Measurements from ENCODE around the genes DAAM1 and SIX1.

- PRO-cap = bidirectional peak, plus-strand start at chr14:58331348, minus-strand start at chr14:58331163
Observed at GRCh38 chr14:58331046-58331550, 32.7 kb downstream of the ARID4A start.

DNA sequence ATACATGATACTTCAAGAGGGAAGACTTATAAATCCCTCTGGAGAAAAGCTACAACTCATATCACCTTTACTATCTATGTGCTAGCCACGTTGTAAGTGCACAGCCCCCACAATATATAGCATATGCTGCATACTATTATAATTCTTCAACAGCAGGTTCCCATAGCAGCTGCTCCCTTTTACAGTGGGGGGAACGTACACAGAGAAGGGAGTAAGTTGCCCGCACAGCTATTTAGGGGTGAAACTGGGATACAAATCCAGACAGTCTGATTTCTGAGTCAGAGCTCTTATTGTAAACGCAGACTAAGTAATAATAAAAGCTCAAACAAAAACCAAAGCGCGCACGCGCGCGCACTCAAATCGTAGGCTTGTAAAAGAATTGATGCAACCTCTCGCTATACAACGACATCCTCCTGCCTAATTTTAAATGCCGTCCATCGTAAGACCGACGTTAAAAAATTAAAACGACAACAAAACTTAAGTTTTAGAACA, 822 bp upstream of the DACT1 start:
- PRO-cap = bidirectional peak, plus-strand start at position 398 of the sequence, minus-strand start at position 332 of the sequence

- PRO-cap = no peak
Observed at GRCh38 chr14:58638971-58639189, 1.1 kb downstream of the DACT1 start.

DNA sequence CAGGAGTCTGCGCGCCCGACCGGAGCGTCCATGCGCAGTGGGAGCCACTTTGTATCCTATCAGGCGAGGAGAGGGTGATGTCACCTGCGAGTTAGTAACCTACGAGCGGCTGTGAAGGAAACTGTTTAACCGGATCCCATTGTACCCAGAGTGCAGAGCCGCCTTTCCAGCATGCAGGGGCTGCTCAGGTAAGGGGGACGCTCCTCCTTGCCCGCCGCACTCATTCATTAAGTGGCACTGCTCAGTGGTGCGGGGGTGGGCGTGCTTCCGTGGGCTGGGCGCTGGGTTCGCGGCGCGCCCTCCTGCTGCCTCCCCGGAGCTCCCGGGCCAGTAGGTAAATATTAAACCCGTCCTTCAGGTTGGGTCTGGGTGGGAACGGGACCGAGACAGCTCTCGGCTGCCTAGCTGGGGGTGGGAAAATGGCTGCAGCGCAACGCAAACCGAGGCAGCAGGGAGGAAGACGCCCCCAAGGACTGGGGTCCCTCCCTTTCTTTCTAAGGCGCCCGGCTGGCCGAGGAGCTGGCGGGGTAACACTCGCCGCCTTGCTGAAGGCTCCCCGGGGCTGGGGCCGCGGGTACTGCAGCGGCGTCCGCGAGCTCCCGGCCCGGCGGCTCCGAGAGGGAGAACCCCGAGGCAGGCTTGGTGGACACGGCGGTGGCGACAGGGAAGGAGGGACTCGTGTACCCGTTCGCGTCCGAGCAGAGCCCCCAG, at the start of gene DAAM1:
Gene DAAM1, plus strand, starts transcription at position 87 of the 711 bp plus-strand sequence.
- PRO-cap = bidirectional peak, plus-strand start at position 124 of the sequence, minus-strand start outside the sequence

GRCh38 chr14:59190362-59190870, 1.9 kb downstream of the DAAM1 start:
- PRO-cap = no peak

DNA sequence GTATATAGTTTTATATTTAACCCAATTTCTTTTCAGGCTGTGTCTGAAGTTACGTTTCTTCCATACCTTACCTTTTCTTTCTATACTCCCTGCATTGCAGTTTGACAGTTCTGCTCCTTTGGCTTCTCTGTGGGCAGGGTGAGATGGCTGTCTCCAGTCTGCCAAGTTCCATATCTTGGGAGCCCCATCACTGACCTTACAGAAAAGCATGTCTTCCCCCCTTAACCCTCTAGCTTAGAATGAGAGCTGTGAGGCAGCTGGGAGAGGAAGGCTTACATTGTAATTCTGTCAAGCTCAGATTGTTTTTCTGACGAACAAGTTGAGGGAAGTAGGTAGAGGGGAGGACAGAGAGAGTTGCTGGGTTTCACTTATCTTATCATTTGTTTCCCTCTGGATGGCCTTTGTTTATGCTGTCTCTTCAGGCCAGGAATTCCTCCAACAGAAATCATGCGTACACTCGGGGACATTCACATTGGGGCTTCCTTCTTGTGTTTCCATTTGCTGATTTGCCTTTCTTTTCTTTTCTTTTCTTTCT, 9.3 kb downstream of the DAAM1 start:
- PRO-cap = no peak

DNA sequence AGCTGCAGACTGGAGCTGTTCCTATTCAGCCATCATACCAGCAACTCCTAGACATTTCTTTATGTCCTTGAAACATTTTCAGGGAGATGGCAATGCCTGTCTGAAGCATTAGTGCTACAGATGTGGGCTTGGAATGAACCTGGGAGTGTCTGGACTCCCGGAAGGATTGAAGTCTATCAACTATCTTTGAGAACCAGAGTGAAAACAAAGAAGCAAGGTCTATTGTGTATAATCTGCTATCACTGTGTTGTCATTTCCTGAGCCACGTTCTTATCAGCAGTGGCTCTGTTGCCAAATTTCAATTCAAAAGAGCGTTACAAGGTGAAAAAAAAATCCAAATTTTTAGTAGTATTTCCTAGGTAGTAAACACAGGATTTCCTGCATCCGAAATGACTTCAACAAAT, 58.8 kb downstream of the GPR135 start:
- PRO-cap = no peak

DNA sequence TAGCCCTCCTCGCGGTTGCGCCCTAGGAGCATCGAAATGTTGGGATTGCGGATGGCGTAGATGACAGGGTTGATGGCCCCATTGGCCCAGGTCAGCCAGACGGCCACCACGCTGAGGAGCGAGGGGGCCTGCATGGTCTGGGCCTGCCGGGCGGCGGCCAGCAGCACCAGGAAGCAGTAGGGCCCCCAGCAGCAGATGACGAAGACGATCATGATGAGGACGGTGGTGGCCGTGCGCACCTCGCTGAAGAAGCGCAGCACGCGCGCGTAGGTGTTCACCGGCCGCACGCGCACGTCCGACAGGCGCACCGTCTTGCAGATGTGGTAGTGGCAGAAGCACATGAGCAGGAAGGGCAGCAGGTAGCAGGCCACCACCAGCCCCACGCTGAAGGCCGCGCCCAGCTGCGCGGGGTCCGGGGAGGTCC, 1.2 kb downstream of the GPR135 start:
- PRO-cap = no peak

- PRO-cap = no peak
Observed at GRCh38 chr14:59464434-59464519, 903 bp downstream of the GPR135 start.

GRCh38 chr14:60087885-60088210, 3.9 kb upstream of the PCNX4 start:
- PRO-cap = no peak

DNA sequence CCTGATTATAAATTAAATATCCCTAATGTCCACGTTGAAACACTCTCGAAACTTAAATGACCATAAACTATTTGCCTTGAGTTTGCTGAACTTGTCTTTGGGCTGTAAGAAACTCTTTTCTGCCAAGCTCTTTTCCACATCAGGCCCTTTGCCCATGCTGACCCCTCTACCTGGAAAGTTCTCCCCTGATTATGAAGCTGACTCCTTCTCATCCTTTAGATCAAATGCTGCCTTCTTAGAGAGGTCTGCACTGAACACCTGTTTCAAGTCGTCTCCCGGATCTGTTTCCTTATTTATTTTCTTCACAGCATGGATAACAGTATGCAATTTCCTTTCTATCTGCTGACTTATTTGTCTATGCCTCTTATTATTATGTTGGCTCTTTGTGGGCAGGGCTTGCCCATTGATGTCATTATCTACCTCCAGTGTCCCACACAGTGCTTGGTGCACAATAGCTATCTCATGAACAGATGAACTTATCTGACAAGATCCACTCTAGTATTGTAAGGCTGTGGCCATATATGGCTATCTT, 4.0 kb upstream of the PPM1A start:
- PRO-cap = no peak

DNA sequence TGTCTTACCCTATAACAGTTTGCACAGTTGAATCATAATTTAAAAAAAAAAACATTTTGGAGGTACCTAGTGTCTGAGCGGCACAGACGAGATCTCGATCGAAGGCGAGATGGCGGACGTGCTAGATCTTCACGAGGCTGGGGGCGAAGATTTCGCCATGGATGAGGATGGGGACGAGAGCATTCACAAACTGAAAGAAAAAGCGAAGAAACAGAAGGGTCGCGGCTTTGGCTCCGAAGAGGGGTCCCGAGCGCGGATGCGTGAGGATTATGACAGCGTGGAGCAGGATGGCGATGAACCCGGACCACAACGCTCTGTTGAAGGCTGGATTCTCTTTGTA, 88.2 kb downstream of the C14orf39 start:
- PRO-cap = no peak

DNA sequence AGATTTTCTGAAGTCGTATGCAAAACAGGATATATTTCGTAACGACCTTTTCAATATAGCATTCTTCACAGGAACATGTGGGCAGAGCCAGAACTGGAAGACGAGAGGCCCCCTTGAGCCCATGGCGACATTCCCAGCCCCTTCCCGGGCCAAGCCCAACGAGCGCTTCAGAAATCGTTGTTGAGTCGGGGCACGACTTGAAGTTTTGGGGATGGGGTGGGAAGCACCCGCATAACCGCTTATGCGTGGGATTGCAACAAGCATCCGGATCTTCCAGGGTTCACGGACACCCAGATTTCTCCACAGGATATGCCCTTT, 790 bp downstream of the C14orf39 start:
- PRO-cap = no peak

DNA sequence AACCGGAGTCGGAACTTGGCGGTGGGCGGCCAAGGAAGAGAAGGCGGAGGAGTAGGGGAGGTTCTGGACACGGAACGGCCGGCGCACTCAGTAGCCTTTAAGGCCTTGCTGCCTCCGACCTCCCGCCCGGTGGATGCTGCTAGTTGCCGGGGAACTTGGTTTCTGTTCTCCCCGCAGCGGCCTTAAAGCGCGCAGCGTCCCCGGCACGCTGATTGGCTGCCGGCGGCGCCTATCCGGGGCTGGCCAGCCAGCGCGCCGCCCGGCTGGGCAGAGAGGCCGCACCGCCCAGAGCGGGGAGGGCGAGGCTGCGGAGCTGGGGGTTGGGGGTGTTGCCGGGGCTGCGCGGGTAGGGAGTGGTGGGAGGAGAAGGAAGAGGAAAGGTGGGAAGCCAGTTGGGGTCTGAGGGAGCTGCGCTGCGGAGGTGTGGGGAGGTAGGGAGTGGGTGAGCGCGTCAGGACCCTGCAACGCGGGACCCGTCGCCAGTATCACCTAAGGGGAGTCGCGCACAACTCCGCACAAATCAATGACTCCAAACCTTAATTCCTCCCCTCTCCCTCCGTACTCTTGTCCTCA, at the start of gene SIX1:
Gene SIX1, minus strand, starts transcription at position 157 of the 573 bp plus-strand sequence.
- PRO-cap = no peak

DNA sequence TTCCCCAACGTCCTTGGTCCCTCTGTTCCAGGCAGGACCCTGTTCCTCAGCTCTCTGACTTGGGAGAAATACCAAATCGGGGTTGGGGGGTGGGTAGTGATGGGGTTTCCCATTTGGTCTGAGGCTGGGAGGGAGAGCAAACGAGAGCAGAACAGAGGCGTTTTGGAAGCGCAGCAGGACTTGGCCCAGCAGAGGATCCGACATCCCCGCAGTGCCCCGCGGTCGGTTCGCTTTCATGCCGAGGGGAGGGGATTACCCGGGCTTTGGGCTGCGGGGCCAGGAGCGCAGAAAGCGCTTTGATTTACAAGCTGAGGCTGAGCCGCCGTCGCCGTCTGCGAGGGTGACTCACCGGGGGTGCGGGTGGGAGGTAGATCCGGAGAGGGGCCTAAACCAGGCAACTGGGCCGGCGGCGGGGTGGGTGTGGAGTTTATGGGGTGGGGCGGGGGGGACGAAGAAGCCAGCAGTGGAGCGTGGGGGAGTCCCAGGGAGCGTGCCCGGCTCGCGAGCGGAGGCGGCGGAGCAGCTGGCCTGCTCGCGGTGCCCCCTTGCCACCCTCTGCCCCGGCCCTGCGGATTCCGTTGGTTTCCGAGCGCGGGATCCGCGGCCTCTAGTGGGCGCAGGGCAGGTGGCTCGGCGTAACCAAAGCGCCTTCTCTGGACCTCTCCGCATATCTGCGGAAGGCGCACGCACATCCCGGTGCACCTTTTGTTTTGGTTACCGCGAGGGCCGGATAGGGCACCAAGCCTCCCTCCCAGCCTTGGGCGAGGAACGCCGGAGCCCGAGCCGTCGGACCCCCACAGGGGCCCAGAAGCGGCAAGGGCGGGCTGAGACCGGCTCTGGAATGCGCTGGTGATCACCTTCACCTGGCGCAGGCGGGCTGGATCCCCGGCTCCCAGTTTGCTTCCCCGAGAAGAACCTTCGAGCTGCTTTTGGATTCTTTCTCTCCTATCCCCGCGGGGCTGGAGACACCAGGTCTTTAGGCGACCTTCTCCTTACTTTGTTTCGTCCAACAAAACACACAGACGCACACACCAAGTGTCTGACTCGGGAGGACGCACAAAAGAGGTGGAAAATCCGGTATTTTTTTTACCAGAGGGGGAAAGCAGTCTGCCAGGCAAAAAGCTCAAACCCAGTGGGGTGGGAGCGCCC, 2.6 kb downstream of the SIX4 start:
- PRO-cap = no peak

DNA sequence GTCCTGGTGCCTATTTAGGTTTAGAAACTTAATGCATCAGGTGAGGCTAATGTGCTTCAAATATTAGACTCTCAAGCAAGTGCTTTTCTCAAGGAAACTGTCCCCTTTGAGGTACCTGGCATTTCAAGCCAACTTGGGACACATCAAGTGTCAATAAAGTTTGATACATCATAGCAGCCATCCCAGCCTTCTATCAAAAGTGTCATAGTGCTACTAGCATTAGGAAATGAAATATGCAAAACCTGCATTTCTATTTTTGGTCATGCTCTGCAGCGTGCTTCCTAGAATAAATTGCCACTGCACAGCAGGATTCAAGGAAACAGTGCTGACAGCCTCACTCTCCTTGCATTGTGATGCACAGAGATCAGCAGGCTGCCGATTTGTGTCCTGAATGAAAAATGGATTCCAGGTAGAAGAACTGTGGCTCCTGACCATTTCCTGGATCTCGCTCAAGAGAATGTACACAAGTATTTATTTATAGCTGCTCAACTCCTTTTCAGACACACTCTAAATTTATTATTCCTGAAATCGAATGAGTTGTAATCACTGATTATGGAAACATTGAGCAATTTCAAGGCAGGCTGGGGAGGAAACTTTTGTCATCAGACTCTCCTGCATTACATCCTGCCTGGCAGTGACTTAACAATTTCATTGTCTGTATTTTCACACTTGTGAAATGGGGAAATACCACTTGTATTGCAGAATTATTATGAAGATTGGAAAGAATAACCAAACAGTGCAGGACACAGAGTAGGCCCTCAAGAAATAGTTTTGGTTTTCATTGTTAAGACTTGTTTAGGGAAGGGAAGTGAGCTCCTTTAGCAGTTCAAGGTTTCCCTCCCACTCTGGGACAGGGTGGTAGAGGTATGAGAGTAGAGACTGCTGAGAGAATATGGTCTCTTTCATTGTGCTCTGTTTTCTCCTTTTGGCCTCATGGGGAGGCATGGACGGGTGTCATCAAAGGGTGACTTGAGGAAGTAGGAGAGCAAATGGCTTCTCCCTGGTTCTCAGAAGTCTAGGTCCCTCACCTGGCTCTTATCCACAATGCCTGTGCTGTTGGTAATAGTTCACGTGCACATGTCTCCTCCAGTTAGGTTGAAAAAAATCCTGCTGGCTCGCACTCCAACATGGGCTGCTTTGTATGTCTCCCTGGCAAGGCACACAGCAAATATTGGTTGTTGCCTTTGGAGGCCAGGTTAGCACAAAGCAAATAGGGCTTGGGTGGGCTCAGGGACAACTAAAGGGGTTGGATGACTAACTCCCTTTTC, 121.1 kb downstream of the SLC38A6 start:
- PRO-cap = no peak

GRCh38 chr14:61320722-61321336, 550 bp upstream of the PRKCH start:
- PRO-cap = no peak

DNA sequence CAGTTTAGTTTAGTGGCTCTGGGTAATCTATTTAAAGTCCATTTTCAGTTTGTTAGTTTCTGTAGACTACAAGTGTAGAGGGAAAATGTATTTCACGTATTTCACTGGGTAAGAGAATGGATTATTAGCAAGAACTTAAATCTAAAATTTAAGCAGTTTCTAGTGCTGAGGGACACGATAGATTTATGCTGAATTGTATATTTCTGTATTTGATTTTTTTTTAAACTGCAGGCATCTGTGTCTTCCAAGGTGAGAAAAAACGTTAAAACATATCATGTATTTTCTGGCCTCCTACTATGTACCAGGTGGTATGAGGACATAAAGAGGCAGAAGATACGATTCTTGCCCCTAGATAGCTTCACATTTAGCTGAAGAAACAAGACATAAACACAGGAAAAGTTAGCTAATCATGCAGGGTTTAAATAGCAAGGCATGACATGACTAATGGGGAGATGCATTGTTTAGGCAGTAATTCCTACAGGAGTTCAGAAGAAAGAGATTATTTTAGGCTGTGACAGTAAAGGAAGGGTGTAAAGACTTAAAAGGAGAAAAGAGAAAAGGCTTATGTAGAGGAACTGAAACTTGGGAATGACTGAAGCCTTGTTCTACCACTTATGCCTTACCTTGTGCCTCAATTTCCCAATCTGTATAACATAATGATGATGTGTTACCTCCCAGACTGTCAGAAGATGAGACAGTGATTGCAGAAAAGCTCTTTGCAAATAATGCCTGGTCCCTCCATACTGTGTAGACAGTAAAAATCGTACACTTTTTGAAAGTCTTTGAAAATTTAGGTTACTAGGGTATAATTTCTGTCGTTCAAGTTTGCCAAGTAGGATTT, 44.3 kb downstream of the PRKCH start:
- PRO-cap = no peak

- PRO-cap = no peak
Observed at GRCh38 chr14:61403430-61403738, 82.0 kb downstream of the PRKCH start.

DNA sequence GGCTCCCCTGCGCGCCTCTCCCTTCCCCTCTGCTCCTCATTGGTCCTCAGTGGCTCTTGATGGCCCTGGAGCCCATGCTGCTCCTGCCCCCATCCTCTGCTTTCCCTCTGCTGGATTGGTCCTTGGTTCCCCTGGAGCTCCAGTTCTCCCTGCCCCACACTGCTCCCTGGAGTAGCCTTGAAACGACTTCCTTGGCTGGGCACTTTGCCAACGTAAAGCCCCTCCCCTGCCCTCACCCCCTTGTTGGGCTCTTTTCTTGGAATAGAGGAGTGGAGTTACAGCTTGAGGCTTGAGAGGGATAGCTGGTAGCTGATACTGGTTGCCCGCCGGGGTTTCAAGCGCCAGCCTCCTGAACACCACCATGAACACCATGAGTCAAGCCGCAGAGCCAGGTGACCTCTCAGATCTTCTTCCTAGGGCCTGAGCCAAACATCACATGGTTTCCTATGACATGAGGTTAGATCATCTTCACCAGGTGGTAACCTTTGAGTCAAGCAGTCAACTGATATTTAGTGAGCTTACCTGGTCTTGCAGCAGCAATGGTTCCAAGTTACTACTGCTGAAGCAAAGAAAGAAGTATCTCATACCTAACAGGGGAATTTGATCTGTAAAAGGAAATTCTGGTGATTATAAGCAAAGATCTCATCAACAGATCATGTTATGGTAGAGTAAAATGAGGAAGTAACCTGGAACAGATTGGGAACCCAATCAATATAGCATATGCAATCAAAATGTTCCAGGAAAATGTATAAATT, 139.9 kb downstream of the PRKCH start:
- PRO-cap = no peak

Data from NALM6 (cell line).